RPMI7951 (cell line): ENCODE measurements around the genes RPUSD1 and TPSAB1.

- RAMPAGE, long total RNA: no peak
These were observed 7.2 kb upstream of the RHOT2 start for GRCh38 chr16:660502-661278.

- RAMPAGE, long total RNA: no peak
These were observed 1.5 kb upstream of the STUB1 start for GRCh38 chr16:678765-679123.

DNA sequence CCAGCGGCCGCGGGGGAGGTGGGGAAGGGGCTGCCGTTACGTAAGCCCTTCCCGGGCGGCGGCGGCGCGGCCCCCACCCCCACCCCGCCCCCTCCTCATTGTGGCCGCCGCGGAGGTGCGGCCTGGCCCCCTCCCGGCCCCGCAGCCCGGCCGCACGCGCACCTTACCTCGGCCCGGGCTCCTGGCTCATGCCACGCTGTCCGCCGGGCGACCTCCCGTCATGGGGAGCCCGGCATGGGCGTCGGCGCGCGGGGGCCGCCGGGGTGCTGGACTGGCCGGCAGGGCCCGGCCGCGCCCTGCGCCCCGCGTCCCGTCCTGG, 297 bp downstream of the FBXL16 start:
- RAMPAGE, long total RNA: no peak

- RAMPAGE, long total RNA: no peak
These were observed 1.0 kb downstream of the METRN start for GRCh38 chr16:715659-716599.

DNA sequence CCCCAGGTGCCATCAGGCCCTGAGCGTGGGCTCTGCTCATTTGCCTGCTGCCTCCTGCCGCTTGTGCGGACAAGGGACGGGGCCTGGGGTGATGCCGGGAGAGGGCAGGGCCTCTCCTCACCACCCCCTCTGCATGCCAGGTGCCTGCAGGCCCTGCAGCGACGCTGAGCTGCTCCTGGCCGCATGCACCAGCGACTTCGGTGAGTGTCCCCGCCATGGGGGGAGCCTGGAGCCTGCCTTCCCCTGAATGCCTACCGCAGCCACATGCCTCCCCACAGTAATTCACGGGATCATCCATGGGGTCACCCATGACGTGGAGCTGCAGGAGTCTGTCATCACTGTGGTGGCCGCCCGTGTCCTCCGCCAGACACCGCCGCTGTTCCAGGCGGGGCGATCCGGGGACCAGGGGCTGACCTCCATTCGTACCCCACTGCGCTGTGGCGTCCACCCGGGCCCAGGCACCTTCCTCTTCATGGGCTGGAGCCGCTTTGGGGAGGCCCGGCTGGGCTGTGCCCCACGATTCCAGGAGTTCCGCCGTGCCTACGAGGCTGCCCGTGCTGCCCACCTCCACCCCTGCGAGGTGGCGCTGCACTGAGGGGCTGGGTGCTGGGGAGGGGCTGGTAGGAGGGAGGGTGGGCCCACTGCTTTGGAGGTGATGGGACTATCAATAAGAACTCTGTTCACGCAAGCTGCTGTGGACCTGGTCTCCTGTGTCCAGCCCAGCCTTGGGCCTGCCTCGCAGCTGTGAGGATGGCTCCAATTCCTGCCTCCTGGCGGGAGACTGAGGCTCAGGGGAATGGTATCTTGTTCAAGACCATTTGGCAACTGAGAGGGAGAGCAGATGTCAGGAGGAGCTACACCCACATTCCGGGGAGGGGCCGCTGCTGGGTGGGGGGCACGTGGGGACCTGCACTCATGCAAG, 2.1 kb downstream of the METRN start:
- RAMPAGE, long total RNA: no peak

DNA sequence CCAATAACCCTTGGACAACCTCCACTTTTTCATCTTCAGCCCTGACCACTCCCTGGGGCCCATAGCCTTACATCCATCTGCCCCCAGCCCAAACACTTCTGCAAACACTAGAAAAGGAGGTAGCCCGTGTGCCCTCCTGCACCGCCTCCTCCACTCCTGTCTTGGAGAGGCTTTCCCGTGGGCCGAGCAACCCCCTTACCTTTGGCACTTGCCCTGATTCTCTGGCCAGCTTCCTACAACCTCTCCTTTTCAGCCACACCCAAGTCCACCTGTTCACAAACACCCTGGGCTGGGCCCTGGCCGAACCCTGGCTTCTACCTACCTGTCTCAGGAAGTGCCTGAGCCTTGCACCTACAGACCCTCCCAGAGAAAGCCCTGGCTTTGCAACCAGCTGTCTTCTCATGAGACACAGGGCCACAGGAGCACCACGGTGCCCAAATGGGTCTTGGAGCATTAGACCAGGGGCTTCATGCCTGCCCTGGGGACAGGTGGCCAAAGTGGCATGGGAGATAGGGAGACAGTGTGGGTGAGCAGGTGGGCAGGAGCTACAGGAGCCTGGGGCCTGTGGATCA, 2.0 kb upstream of the ANTKMT start:
- RAMPAGE, long total RNA: no peak

GRCh38 chr16:784127-784423, 4.1 kb downstream of the RPUSD1 start:
- RAMPAGE, long total RNA: no peak

GRCh38 chr16:787826-788506, at the start of gene RPUSD1:
Gene RPUSD1 (minus strand): TSS chr16:788381.
- RAMPAGE, long total RNA: no peak

DNA sequence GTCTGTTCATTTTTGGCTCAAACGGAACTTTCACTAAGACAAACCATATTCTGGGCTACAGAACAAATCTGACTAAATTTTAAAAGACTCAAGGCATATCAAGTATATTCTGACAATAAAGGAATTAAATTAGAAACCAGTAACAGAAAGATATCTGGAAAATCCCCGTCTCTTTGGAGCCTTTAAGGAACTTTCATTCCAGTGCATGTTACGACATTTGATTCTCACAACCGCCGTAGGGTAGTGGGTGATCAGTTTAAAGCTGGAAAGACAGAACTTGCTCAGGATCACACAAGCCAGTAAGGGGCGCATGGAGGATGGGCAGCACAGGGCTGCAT, 84.9 kb downstream of the LMF1 start:
- RAMPAGE, long total RNA: no peak

DNA sequence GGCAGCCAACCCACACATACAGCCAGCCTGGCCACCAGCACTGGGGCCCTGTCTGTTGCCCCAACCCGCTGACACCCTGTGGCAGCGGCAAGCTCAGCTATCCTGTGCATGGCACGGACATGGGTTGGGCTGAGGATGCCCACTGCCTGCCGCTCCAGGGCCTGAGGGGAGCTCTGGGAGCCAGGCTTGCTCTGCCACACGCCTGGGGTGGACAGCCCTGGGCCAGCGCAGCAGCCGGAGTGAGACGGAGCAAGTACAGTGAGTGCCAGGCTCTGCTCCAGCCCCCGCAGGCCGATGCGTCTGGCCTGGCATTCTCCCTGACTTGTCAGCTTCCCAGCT, 68.8 kb downstream of the LMF1 start:
- RAMPAGE, long total RNA: no peak

- RAMPAGE, long total RNA: no peak
These were observed 50.2 kb downstream of the LMF1 start for GRCh38 chr16:920437-921133.

DNA sequence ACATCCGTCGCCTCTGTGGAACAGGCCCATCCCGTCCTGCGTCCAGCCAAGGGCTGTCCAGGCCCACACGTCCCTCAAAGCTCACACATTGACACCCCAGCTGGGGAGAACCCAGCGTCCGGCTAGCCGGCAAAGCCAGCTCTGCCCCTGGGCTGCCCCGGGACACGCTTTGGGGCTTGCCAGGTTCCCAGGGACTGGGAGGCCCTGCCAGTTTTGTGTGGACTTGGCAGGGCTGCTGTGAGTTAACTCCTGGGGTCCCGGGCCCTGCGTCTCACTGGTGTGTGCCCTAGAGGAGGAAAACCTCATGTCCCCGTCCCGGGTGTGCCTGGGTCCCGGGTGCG, 6.3 kb downstream of the SOX8 start:
- RAMPAGE, long total RNA: no peak

DNA sequence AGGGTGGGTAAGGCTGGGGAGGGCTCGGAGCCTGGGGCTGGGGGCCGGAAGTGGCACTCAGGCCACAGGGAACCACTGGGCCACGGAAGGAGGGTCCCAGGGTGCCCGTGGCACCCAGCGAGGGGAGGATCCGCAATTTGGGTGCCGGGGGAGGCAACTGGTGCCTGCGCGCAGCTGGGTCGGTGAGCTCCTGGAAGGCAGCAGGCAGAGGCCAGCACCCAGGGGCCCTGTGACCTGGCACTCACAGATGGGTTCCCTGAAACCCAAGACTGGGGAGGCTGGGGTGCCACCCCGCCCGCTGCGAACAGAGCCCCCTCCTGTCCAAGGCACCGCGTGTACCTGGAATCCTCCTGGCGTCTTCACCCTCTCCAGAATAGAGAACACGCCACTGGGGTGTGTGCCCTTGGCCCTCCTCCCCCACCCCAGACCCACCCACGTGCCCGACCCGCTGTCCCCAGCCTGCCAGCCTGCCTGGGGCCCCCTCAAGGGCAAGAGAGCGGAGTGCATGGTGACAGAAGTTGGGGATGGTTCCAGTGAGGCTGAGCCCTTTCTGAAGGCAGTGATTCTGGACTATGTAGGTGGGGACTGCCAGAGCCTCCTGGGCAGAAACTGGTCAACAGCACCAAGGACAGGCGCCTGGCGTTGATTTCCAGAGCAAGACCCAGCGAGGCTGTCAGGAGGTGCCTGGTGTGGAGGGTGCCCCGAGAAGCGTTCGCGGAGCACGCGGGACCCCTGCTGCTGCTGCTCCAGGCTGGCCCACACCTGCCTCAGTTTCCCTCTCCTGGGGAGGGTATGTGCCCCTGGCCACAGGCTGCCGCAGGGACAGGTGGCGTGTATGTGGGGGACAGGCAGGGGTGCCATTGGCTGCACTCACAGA, 918 bp downstream of the SSTR5 start:
- RAMPAGE, long total RNA: no peak

- RAMPAGE, long total RNA: no peak
These were observed 4.8 kb downstream of the C1QTNF8 start for GRCh38 chr16:1091088-1091820.

GRCh38 chr16:1160645-1160929, 7.7 kb downstream of the CACNA1H start:
- RAMPAGE, long total RNA: no peak

DNA sequence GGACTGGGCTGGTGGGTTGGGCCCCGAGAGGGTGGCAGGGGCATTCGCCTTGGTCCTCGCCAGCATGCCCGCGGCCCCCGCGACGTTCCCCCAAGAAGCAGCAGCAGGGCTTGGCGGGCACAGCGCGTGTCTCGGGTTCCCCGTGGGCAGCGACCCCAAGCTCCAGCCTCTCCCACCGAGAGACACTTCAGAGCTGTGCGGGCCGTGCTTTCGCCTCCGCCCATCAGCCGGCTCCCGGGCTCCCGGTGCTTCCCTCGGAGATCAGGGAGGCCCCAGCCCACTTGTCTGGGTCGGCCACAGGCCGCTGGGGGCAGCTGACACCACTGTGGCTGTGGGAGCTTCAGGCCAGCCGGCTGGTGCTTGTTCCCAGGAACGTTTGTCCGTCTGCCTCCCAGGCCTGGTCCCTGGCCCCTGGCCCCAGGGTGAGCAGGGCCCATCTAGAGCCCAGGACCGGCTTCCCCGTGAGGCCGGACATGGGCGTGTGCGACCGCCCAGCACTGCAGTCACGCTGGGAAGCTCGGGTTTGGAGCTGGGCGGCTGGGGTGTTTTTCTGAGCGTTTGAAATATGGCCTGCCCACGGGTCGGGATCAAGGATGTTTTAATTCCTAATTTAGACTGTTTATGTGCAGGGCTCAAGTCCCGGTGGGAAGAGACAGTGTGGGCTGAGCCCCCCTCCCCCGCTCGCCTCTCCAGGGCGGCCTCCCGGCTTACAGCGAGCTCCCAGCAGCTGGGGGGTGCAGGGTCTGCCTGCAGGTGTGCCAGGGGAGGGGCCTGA, 16.7 kb downstream of the CACNA1H start:
- RAMPAGE, long total RNA: no peak

DNA sequence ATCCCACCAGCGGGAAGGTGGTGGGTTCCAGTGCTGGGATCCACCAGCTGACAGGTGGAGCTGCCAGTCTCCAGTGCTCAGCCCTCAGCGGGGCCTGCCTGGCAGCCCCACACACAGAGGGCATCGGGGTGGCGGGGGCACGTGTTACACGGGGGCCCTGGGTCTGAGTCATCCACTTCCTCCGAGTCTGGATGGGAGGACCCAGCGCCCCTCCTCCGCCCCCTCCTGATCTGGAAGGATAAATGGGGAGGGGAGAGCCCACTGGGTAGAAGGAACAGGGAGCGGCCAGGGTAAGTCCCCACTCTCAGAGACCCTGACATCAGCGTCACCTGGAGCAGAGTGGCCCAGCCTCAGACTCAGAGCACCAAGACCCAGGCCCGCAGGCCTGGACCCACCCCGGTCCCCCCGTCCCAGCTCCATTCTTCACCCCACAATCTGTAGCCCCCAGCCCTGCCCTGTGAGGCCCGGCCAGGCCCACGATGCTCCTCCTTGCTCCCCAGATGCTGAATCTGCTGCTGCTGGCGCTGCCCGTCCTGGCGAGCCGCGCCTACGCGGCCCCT, at the start of gene TPSAB1:
Gene TPSAB1, plus strand, starts transcription at position 267 of the 560 bp plus-strand sequence.
- RAMPAGE, long total RNA: no peak

DNA sequence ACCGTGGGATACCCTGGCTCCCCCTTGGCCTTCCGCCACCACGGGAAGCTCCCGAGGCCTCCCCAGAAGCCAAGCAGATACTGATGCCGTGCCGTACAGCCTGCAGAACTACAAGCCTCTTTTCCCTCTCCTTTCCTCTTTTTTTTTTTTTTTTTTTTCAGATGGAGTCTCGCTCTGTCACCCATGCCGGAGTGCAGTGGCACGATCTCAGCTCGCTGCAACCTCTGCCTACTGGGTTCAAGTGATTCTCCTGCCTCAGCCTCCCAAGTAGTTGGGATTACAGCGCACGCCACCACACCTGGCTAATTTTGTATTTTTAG, 17.5 kb upstream of the UBE2I start:
- RAMPAGE, long total RNA: no peak

DNA sequence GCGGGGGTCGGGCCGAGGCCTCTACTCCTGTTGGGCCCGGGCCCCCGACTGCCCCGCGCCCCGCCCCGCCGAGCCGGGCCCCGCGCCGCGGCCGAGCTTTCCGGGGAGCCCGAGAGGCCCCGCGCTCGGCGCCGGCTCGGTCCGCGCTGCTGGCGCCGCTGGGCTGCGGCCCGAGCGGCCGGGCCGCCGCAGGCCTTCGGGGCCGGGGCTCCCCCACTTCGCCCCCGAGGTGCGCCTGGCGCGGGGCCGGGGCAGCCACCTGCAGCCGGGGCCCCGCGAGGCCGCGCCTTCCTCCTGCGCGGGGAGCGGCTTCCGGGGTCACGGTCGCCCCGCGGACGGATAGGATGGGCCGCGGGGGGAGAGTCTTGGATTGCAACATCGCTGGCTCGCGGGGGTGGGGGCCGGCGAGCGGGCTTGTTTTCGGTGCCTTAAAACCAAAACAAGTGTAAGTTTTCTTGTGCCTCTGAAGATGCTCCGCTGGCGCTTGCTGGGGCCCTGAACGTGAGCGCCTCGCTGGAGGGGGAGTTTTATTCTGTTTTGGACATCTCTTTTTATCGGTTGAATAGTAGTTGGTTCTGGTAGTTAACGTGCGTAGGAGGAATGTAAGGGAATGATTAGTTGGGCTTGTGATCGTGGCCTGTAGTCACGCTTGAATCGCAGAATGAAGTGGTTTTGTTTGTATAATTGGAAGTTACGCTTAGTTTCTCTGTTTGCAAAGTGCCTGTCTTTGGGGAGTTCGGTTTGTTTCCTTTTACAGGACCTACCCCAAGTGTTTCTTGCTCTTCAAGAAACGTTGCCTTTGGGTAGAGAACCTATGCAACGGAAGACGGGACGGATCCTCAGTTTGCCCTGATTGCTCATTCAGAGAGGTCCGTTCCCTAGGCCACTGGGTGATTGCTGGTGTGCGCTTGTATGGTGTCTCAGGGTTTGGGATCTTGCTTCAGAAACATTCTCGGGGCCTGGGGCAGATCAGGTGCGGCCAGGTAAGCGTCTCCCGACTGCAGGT, 676 bp downstream of the UBE2I start:
- RAMPAGE, long total RNA: no peak

- RAMPAGE, long total RNA: no peak
These were observed 2.4 kb downstream of the UBE2I start for GRCh38 chr16:1311647-1312479.